ENCODE measurements around a stretch of chrX.

GRCh38 chrX:39534125-39534435 lies 563.7 kb downstream of the BCOR start:
- PRO-cap = unidirectional peak, minus-strand start at chrX:39534280

DNA sequence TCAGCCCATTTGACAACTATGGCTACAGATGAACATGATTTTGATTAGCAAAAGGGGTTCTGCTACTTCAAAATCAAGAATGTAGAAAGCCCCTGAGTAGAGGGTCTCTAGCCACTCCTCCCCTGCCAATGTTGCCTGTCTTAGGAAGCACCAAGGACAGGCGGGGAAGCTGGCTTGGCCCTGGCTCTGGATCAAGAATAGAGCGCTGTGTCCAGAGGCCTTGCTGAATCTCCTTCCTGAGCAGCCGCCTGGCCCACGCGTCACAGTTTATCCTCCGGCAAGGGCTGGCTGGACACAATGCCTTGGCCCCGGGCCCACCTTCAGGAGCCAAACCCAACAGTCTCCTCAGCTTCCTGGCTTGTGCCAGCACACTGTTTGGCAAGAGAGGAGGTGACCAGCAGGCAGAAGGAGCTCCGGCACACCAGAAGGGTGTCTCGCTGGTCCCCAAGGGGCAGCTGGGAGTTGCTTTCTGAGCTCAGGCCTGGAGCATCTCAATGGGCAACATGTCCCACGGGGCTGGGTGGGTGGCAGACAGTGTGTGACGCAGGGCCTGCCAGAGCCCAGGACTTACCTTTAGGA lies 361.6 kb downstream of the BCOR start:
- PRO-cap = no peak

GRCh38 chrX:40005160-40005938 lies 92.4 kb downstream of the BCOR start:
- PRO-cap = no peak

GRCh38 chrX:40008609-40009520 lies 88.9 kb downstream of the BCOR start:
- PRO-cap = bidirectional peak, plus-strand start at chrX:40009048, minus-strand start at chrX:40008896

GRCh38 chrX:40070888-40071216 lies 26.9 kb downstream of the BCOR start:
- PRO-cap = no peak

DNA sequence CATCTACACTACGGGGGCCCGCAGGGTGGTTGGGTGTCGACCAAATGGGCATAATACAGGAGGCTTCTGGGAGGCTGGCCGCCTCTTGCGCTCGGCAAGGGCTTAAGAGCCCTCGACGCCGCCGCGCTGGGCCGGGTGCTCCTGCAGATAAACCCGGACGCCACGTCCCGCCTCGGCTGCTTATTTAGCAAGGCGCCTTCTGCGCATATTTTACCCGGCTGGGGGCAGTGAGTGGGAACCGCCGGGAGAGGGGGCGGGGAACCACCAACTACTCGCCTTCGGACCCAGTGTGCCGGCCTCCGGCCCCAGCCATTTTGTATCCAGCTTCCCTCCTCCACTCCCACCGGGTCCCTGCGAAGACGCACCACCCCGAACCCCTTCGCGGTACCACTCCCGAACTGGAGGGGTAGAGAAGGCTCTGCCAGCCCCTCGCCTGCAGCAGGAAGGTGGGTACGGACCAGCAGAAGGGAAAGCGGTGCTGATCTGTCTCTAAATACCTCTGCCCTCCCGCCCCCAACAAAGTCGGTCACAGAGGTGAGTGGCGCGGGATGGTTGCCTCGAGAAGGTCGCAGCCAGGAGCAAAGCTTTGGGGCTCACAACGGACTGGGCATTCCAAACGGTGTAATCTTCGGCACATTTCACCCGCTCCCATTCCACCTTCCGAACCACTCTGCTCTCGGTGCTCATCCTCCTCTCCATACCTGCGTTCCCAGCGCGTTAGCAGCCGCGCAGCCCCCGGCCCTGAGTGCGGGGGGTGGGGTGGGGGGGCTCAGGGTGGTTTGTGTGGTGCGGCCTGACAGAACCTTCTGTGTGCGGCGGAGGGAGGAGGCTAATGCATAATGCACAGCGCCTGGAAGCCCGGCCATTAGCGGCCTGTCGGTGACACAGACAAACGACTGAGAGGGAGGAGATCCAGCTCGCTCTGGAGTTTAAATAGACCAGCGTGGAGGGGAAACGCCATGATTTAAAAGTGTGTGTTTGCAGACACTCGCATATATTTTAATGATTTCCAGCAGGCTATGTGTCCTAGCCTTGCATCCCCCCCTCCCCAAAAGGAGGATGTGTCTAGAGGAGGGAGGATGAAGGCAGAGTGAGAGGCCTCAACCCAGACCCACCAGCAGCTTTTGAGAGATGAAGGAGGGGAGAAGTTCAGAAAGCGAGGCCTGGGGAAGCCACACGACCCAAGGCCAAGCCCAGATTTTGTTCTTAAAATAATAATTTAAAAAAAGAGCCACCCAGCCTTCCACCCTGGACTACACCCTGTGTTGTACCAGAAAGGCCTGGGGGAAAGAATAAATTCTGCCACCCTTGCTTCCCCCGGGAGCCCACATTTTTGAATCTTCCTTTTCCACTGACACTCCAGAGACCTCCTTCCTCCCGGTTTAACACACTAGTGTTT lies 5.1 kb upstream of the BCOR start:
- PRO-cap = no peak

GRCh38 chrX:40105175-40105604 lies 7.4 kb upstream of the BCOR start:
- PRO-cap = bidirectional peak, plus-strand start at chrX:40105410, minus-strand start at chrX:40105356

DNA sequence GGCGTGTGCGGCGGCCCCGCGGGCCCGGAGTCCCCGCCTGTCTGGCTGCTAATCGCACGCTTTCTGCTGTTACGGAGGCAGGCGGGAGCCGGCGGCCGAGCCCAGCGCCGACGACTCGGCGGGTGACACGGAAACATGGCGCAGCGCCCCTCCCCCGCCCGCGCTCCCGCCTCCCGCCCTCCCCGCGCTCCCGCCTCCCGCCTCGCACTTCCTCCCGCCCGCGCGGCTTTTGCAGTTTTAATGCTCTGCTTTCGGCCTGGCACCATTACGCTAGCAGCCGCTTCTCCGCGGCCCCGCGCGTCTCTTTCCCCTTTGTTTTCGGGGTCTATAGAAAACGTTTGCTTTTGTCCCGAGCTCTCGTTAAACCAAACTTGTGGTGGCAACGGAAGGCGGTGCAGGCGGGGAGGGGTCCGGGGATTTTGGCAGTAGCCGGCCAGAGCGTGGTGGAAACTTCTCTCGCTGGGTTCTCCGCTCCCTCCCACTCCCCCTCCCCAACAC lies 8.7 kb upstream of the BCOR start:
- PRO-cap = bidirectional peak, plus-strand start at position 265 of the sequence, minus-strand start at position 43 of the sequence

DNA sequence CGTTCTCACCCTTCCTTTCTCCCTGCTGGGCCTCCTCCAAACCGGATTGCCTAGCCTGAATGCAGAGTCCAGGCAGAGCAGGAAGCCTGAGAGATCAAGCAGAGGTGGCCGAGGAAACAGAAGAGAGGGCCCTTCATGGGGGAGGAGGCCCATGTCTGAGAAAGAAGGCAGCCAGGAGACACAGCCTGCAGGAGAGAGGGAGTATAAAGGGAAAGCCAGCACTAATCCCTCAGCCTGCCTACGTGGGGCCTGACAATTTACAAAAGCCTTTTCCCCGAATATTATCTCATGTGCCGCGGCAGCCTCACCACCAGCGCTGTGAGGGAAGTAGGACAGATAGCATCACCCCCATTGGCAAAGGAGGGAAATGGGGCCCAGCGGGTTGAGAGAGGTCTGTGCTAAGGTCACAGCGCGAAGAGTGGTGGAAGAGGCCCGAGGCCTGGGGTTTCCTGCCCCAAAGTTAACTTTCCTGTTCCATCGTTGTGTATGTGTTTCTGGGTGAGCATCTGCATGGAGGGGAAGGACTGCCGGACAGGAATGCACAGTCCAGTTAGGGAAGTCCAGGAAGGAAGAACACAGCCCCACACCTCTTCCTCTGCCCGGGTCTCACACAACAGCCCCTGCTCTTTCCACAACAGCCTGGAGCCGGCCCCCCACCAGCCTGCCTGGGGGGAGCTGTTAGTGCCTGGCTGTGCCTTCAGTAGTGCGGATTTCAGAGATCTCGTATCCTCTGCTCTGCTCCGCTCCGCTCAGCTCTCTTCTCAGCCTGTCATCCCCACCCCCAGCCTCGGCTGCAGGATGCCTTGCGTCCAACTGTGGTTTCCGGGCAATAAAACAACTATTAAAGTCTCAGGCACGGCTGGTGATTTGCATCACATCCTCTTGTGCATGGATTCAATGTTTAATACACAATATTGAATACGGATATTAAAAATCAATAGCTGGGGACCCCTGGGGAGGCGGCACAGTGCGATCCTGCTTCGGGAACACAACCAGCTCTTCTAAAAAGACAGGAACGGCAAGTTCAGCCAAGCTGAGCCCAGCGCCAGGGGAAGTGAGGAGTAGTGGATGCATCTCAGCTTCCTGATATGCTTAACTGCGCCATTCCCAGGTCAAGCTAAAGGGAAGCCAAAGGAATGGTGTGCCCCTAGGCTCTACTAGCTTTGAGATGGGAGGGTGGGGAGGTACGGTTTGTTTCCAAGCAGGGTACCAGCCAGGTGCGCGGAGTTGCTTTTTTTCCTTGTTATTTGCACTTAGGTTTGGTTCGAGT lies 51.1 kb upstream of the BCOR start:
- PRO-cap = unidirectional peak, minus-strand start at position 774 of the sequence

GRCh38 chrX:40169014-40169862 lies 71.5 kb upstream of the BCOR start:
- PRO-cap = no peak

DNA sequence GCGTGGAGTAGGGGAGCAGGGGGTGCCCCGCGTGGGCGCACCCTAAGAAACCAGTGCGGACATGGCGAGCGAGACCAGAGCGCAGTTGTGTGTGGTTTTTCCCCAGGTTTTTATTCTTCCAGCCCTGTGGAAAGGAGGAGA lies 73.7 kb upstream of the BCOR start:
- PRO-cap = no peak

GRCh38 chrX:40175136-40175412 lies 77.3 kb upstream of the BCOR start:
- PRO-cap = bidirectional peak, plus-strand start at chrX:40175325, minus-strand start at chrX:40175312

DNA sequence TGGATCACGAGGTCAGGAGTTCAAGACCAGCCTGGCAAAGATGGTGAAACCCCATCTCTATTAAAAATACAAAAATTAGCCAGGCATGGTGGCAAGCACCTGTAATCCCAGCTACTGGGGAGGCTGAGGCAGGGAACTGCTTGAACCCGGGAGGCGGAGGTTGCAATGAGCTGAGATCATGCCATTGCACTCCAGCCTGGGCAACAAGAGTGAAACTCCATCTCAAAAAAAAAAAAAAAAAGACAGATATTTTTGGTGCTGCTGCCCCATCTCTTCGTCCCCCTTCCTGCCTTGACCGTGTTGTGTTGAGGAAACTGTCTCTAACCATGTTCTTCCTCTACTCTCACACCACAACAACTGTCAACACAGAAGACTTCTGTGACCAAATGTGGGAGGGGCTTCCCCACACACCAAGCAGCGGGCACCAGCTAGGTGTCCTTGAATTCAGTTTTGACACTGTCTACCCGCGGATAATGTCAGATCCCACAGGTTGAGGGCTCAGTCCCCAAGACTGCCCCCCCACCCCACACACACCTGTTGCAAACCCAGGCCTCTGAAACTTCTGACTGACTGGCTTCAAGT lies 104.6 kb upstream of the BCOR start:
- PRO-cap = no peak

- PRO-cap = no peak
Observed at GRCh38 chrX:40471719-40472572, 108.8 kb upstream of the ATP6AP2 start.

GRCh38 chrX:40585180-40585608 lies 4.4 kb downstream of the ATP6AP2 start:
- PRO-cap = unidirectional peak, plus-strand start at chrX:40585372

- PRO-cap = unidirectional peak, minus-strand start at chrX:41088935
Observed at GRCh38 chrX:41088813-41089167, 3.5 kb downstream of the USP9X start.

- PRO-cap = no peak
Observed at GRCh38 chrX:41118599-41119397, 33.6 kb downstream of the USP9X start.

GRCh38 chrX:41156358-41157518 lies 71.5 kb downstream of the USP9X start:
- PRO-cap = no peak

GRCh38 chrX:41215833-41216501 lies 118.0 kb upstream of the DDX3X start:
- PRO-cap = no peak

GRCh38 chrX:41338899-41339360 lies 5.0 kb downstream of the DDX3X start:
- PRO-cap = no peak